Mesenchymal stem cell of adipose (primary cell): ENCODE results near the gene LACTB.

- CAGE, long polyA plus RNA: no peak
Measured at GRCh38 chr15:62561032-62561634, 170.8 kb downstream of the TLN2 start.

GRCh38 chr15:62647009-62647635 is 256.8 kb downstream of the TLN2 start:
- CAGE, long polyA plus RNA: no peak

- CAGE, long polyA plus RNA: no peak
Measured at GRCh38 chr15:62701950-62702200, 311.5 kb downstream of the TLN2 start.

DNA sequence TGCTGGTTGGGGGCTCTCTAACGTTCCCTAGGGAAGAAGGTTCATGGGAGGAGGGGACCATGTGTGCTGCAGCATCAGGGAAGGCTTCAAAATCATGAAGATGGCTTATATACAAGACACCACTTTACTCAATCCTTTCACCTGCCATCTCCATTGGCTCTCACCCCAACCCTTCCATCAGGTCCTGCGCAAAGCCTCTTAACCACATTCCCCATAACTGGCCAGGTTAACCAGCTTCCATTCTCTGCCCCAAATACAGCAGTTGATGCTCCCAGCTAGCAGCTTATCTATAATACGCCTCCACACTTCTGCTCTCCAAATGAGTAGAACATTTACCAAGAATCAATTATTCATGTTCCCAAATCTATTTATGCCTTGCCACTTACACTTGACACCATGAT is 103.8 kb upstream of the TPM1 start:
- CAGE, long polyA plus RNA: no peak

DNA sequence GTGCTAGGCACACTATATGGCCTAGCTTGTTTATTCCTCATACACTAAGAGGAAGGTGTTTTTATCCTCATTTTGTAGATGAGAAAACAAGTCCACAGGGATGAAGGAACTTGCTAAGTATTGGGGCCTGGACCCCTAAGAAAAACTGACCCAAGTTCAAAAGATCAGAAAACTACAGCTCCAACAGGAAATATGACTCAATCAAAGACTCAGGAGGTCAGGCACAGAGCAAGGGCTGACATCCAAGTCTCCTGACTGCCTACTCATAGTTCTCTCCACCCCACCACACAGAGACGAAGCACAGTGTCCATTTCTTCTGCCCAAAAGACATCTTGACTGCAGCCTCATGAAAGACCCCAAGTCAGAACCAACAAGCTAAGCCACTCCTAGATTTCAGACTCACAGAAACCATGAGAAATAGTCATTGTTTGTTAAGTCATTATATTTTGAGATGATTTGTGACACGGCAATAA is 26.9 kb upstream of the TPM1 start:
- CAGE, long polyA plus RNA: no peak

- CAGE, long polyA plus RNA: no peak
Measured at GRCh38 chr15:63049669-63050505, 7.3 kb downstream of the TPM1 start.

- CAGE, long polyA plus RNA: no peak
Measured at GRCh38 chr15:63105387-63105767, 16.3 kb upstream of the LACTB start.

- CAGE, long polyA plus RNA: no peak
Measured at GRCh38 chr15:63121399-63121939, at the start of gene LACTB. LACTB (plus strand) TSS chr15:63121861.

GRCh38 chr15:63134389-63134795 is 12.7 kb downstream of the LACTB start:
- CAGE, long polyA plus RNA: no peak

DNA sequence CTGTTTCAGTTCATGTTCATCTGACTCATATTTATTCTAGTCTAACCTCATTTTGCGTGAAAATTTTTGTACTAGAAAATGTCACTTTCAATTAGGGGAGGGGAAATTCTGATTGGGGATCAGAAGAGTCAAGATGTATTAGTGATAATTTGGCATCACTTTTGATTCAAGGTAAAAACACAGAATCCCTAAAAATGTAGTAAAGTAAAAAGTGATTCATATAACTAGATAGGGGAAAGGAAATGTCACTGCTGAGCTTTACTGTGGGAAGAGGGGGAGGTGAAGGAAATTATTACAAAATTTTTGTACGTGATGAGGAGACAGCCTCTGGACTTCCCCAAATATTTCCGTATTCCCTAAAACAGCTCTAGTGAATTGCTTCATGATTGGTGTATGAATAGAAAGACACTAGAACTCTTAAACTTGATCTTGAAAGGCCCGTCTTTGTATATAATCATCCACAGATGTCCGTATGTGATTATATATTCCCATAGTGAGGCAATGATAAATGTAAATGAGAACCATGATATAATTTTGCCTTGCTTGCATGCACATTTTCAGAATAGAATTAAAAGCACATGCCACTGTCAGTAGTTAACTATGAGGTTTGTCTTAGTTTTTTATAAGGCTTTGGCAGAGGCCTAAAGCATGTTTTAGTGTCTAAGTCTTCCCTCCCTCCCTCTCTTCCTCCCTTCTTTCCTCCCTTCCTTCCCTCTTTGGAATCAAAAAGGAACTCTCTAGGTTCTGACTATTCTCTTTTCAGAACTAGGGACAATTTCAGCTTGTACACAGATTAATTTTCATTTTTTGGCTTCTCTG is 23.2 kb downstream of the RAB8B start:
- CAGE, long polyA plus RNA: no peak

GRCh38 chr15:63218959-63219369 is 29.6 kb downstream of the RAB8B start:
- CAGE, long polyA plus RNA: no peak

DNA sequence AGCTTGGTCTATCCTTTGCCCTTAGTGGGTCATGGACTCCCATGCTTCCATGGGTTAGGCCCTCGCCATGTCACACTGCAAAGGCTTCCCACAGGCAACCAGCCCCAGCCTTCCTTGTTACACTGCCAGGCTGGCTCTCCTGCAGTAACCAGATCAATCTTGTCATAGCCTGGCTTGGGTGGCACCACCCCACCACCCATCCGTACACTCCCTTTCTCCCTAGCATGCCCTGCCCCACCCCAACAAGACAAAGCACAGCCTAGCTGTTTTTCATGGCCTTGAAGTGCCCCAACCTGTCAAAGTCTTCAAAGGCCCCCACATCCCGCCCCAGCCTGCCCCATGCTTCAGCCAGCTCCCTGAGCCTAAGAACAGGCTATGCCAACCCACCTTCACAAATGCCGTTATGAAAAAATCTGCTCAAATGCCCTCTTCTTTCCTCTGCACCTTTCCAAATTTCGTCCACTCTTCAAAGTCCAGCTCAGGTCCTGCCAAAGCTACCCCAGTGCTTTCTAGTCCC is 30.4 kb downstream of the CA12 start:
- CAGE, long polyA plus RNA: no peak

- CAGE, long polyA plus RNA: no peak
Measured at GRCh38 chr15:63353935-63354432, 27.7 kb downstream of the CA12 start.

DNA sequence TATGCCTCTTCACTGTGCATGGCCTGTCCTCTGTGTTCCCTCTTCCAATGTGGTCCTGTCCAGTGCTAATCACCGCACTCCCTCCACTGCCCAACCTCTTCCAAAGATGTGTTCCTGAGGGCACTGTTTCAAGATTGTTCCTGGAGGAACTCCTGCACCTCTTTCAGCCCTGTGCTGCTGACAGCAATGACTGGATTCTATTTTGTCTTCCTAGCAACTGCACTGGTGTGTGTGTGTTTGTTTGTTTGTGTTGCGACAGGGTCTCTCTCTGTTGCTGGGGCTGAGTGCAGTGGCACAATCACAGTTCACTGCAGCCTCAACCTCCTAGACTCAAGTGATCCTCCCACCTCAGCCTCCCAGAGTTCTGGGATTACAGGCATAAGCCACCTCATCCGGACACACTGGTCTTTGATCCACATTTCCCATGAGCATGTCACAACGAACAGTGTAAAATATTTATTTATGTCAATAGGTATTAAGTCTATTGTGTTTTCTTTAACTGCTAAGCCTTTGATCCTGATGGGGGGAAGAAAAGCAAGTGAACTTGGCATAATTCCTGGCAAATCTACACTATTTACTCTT is 16.8 kb downstream of the CA12 start:
- CAGE, long polyA plus RNA: no peak

GRCh38 chr15:63381028-63381318 is 673 bp downstream of the CA12 start:
- CAGE, long polyA plus RNA: no peak

DNA sequence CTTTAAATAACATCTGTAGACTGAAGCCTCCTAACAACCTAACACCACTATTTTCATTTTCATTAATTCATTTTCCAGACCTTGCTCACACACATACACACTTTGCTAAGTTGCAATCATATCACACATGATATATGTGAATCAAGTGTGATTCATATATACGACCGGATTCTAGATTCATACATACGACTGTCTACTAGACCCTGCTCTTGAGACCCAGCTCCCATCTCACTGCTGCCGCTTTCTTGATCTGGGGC is 51.3 kb upstream of the CA12 start:
- CAGE, long polyA plus RNA: no peak

DNA sequence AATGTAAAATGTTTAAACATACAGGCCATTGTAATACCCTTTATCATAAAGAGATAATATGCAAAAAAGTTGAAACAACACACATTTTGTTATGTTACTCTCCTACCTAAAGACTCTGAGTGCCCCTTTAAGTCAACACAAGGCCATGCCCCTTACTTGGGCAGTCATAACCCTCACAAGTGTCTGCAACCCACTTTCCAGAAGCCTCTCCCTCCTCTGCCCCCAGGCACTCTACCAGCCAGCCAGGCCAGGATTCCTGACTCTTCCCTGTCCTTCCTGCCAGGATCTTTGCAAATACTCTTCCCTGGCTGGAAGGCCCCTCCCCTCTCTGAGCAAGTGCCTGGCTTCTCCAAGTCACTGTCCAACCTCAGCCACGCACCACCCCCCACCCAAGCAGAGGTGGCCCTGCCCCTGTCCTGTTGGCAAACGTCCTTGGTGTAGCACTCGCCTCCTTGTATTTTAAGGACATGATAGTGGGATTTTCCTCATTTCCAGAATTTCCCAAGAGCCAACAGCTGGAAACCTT is 54.7 kb upstream of the USP3 start:
- CAGE, long polyA plus RNA: no peak

DNA sequence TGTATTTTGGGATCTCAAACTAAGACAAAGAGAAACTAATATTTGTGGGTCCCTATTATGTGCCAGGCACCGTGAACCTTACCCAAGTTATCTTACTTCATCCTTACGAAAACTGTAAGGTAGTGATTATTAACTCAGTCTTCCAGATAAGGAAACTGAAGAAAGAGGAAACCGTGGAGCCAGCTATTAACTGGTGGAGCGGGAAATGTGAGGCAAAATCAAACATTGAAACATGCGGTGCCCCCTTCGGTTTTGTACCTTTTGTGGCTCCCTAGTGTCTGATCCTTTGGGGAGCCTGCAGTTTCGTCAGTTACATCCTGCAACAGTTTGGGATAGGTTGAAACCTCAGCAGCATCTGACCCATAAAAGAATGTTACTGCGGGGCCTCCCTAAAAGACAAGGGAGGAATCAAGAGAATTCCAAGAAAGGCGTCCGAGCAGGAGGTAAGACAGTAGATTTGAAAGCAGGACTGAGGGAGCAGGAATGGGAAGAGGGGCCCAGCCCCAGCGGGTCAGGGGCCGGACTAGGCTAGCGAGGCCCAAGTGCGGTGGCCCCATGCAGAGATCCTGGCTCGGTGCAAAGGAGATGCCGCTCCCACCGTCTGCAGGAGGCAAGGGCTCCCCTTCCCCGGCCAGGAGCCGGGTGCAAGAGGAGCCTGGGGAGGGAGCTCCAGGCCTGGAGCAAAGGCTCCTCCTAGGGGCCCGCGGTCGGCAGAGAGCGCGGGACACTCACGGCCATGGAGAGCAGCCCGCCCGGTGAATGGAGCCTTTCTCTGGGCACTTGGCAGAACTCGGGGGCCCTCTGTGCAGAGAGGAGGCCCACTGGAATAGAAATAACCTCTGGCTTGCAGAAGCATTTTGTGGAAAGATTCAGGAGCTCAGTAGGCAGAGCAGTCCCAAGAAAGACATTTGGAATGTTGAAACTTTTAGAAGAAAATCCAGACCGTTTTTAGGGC is 43.3 kb upstream of the USP3 start:
- CAGE, long polyA plus RNA: no peak

DNA sequence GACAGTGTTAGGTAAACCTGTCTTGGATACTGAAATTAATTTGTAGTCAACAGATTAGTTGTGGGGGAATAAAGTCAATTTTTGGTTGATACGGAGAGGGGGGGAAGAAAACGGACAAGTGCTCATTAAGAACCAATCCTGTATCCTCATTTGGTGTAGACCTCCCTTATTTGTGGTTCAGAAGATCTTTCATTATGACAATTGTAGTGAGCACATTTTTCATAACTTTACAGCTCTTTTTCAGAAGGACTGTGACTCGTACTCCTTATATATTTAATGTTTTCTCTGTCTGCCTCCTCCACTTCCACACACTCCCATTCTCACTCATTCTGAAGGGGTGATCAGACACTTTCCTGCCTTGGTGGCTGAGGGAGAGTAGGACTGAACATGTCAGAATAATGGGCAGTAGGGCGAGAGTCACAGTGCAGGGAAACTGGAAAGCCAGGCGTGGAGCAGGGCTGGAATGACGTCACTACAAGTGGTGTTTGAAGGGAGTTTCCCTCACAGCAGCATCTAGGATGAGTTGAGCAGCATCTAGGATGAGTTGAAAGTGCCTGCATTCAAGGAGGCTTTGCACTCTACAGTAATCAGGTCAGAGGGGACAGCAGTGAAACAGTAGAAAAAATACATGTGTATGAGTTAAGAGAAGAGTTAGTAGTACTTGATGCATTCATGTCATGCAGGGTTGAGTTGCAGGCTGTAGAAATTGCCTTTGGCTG is 36.4 kb upstream of the FBXL22 start:
- CAGE, long polyA plus RNA: no peak

DNA sequence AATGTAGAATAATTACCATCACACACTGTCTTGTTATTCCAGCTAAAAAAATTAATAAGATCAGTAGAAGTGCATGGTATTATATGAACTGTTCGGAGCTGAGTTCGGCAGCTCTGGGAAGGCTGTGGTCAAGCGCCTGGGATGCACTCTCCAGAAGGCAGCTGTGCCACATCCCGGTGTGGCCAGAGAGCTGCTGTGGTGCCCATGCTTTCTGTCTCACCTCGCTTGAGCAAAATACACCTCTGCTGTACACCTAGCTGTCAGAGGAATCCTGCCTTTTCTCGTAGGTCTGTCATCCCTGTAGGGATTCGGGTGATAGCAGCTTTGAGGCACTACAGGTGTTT is 33.9 kb upstream of the FBXL22 start:
- CAGE, long polyA plus RNA: no peak